SK-N-DZ (cell line): ENCODE data around the genes DNAJC18 and SMIM33.

RAMPAGE:
- cytosol, long total RNA, result no peak
- nucleus, long total RNA, result no peak
Observed at GRCh38 chr5:139378940-139379595, 4.0 kb downstream of the SLC23A1 start.

DNA sequence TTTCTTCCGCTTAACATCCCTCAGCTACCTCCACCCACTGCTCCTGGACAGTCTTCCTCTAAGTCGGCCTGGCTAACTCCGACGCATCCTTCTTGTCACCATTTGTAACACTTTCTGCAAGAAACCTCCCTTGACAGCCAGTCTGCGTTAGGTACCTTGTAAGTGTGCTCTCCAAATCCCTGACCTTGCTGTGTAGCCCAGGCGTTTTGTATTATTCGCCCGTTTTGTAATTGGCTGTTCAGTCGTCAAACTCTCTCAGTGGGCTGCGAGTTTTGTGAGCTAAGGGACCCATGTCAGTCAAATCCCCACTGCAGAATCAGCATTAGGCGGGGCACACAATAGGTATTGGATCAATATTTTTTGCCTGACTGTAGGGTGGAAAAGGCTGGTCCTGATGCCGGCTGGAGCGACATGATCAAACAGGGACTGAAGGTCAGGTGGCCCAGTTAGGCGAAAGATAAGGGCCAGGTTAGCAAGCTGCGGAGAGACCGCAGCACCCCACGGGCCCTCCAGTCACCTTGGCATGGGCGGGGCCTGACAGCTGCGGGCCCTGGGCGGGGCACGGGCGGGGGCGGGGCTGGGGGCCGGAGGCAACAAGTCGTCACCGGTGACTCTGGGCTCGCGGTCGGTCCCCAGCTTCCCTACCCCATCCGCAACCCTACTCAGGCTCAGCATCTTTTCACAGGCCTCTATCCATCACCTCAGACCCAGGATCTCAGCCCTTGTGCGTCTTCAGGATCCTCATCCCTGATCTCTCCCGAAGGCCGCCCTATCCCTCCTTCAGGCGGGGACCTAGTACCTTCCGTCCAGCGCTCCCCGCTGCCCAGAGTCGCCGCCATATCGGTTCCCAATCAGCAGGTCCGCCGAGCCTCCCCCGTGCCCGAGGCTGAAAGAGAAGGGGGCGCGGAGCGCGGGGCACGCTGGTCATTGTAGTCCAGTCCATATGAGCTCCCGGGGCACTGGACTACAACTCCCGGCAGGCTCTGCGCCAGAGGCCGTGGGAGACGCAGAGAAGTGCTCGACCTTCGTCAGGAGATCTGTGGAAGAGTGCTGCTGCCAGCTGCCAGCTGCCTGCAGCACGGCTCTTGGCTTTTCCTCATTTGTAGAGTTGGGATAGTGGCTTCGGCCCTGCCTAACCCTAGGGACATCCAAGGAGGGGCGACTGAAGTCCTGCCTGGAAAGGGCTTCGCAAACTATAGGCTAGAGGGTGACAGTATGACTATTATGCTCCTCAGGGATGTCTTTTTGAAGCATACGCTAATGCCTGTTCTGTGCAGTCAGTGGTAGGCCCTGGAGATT lies at the start of gene DNAJC18:
DNAJC18 (minus strand) TSS at position 919 of the 1,299 bp plus-strand sequence.
RAMPAGE:
- cytosol, long total RNA, result start-site peak on the minus strand centred at position 877 of the sequence, 57 bp wide, 26 and 147 reads in 2 replicates
- nucleus, long total RNA, result start-site peak on the minus strand centred at position 903 of the sequence, 30 bp wide, 75 and 8 reads in 2 replicates

DNA sequence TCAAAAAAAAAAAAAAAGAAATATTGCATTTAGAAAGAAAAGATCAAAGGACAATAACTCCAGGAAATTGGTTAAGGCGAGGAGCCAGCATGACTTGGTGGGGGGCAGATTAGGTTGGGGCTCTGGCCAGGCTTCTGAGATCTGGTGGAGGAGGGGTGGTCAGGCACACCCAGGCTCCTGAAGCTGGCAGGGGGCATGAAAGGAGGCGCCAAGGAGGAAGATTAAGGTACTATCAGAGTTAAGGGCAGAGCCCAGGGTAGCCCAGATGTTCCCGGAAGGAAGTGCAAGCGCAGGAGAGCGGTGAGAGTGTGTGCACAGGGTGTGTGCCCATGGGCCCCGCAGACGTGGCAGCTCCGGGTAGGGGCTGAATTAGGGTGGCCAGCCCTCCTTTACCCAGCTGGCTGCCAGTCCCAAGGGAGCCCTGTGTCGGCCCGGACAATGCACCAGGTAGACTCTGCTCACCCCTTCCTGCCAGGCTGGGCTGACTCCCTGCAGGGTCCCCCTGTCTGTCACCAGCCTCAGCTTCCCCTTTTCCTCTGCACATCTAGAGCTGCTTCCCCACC lies at the start of gene SMIM33:
SMIM33 (plus strand) TSS at position 321 of the 563 bp plus-strand sequence.
RAMPAGE:
- cytosol, long total RNA, result no peak
- nucleus, long total RNA, result no peak

DNA sequence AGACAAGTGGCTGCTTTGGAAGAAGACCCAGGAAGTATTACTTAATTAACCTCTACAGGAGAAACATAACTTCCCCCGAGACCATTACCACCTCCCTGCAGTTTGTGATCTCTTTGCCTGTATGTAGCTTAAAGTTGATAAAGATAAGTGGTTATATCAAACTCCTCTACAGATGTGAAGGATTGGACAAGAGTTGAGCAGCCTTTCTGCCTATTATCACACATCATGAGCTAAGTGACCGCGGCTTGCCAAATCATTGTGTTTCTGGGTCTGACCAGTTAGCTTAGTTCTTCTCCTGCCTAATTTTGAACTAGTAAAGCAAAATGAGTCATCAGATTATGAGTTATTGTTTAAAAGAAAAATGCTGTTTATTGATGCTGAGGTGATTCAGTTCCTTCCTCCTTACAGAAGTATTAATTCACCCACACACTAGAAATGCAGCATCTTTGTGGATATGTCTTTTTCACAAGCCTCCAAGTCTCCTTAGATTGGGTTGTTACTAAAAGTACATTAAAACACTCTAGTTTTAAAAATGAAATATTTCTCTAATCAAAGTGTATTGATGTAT lies 13.5 kb upstream of the STING1 start:
RAMPAGE:
- cytosol, long total RNA, result no peak
- nucleus, long total RNA, result no peak

DNA sequence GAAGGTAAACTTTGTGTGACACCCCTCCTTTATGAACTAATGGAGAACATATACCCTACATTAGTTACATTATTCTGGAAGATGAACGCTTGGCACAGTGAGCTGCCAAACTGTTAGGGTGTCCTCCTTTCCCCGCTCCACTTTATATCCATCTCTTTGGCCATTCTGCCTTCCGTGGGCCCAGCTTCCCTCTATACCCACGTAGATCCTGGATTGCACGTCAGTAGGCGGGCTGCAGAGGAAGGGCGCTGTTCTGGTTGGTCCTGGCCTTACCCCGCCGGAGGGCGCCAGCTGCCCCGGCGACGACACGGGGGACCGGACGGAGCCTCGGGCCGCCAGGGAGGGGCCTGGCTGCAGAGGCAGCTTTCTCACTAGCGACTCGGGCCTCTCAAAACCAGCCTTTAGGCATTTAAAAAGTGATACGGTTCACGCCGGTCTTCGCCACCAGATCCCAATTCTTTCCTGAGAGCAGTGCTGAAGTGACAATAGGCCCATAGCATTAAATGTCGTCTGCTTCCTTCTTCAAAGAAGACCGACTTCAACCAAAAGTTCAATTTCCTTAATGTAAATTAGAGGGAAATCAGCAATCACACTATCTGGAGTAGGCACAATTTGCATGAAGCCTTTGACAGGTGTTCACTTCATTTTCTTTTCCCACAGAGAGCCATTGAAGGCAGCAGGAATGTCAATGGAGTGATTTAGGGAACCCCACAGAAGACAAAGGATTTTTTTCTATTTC lies 17.7 kb upstream of the UBE2D2 start:
RAMPAGE:
- cytosol, long total RNA, result no peak
- nucleus, long total RNA, result no peak

GRCh38 chr5:139602201-139602763 lies 41.1 kb downstream of the UBE2D2 start:
RAMPAGE:
- cytosol, long total RNA, result no peak
- nucleus, long total RNA, result no peak

DNA sequence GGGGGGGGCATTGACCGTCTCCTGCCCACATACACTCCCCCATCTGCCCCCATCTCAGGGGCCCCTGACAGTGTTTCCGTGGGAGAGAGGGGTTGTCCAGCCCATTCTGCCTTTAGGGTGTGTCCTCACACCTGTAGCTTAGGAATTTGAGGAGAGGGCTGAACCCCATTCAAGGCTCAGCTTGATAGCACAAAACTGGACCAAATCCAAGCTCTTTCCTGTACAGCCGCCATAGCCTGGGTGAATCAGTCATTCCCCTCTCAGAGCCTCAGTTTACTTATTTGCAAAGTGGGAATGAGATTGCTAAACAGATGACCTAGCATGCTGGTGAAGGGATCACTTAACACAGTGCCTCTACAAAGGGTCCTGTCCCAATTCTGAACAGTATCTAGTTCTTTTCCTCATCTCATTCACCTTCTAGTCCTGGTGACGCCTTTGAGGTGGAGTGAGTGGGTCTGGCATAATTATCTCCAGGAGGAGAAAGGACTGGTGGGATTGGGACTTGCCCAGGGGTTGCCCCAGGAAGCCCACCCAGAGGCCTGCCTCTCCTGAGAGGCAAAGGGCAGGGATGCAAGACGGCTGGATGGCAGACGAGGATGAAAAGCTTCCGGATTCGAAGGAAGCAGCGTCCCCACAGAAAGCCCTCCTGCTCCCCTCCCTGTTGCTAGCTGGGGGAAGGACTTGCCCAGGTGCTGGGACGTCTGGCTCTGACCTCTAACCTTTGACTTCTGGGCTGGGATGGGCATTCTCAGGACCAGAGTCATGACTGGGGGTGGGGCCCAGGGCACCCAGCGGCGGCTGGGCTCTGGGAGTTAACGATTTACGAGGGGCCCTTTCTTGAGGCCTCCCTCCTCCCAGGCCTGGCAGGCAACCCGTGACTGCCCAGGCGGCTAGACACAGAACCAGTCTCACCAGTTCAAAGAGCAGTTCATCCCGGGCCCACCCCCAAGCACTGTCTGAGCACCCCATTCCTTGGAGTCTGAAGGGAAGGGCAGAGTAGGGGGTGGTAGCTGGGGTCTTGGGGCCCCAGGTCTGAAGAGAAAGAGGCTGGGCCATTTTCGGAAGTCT lies 5.5 kb upstream of the CXXC5 start:
RAMPAGE:
- cytosol, long total RNA, result no peak
- nucleus, long total RNA, result no peak

DNA sequence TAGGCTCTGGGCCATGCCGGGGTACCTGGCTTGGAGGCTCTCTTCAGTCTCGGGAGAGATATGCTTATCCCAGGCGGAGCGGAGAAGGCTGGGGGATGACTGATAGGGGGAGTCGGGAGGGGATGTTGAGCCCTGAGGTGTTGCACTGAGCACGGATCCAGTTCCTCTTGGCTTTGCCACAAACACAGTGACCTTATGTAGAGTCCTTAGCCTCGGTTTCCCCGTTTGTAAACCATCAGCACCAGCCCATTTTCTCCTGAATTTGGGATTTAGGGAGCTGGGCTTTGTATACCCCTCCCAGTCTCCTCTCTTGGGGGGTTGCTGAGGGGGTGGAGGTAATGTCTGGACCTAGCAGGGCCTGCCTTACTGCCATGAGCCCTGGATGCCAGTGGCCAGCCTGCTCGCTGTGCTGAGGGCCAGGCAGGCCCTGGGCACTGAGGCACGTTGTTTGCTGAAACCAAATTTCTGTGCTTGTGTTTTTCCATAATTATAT lies 20.6 kb downstream of the CXXC5 start:
RAMPAGE:
- cytosol, long total RNA, result no peak
- nucleus, long total RNA, result no peak

GRCh38 chr5:139673881-139674344 lies 25.8 kb downstream of the CXXC5 start:
RAMPAGE:
- cytosol, long total RNA, result no peak
- nucleus, long total RNA, result no peak

DNA sequence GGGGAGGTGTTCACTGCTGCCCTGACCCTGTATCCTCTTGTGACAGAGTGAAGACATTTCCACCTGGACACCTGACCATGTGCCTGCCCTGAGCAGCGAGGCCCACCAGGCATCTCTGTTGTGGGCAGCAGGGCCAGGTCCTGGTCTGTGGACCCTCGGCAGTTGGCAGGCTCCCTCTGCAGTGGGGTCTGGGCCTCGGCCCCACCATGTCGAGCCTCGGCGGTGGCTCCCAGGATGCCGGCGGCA lies 32.1 kb downstream of the CXXC5 start:
RAMPAGE:
- cytosol, long total RNA, result no peak
- nucleus, long total RNA, result no peak

DNA sequence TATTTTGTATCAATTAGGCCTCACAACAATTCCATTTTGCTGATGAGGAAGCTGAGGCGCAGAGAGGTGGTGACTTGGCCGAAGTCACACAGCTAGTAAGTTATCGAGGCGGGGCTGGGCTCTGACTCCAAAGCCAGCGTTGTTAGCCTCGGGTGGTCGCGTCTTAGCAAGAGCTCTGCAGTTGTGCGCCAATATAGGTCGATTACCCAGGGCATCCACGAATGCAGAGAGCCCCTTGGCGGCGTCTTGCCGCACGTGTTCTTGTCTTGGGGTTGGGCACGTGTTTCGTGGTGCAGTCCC lies 62.2 kb downstream of the CXXC5 start:
RAMPAGE:
- cytosol, long total RNA, result no peak
- nucleus, long total RNA, result no peak

GRCh38 chr5:139740349-139740765 lies 55.3 kb upstream of the PSD2 start:
RAMPAGE:
- cytosol, long total RNA, result no peak
- nucleus, long total RNA, result no peak

GRCh38 chr5:140013966-140014540 lies 29.0 kb downstream of the NRG2 start:
RAMPAGE:
- cytosol, long total RNA, result no peak
- nucleus, long total RNA, result no peak

DNA sequence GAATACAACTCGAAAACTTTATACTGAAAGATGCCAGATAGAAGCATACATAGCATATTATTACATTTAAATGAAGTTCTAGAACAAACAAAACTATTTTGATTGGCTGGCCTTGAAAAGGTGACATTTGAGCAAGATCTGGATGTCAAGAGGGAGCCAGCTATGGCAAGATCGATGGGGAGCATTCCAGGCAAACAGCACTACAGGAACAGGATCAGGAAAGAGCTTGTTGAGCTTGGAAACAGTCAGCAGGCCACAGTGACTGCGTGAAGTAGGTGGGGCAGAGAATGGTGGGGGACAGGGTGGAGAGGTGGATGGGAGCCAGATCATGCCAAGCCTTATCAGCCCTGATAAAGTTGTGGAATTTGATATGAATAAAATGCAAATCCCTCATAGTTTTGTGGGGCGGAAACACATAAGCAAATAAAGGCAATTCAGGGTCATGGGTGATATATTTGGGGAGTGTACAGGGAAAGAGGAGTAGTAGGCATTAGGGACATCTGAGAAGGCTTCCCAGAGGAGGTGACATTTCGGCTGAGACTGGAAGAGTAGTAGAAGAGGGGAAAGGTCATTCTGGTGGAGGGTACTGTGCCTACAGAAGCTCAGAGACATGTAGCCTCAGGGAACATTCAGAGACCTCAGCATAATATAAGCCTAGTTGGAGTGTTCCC lies 9.9 kb upstream of the CYSTM1 start:
RAMPAGE:
- cytosol, long total RNA, result no peak
- nucleus, long total RNA, result no peak

DNA sequence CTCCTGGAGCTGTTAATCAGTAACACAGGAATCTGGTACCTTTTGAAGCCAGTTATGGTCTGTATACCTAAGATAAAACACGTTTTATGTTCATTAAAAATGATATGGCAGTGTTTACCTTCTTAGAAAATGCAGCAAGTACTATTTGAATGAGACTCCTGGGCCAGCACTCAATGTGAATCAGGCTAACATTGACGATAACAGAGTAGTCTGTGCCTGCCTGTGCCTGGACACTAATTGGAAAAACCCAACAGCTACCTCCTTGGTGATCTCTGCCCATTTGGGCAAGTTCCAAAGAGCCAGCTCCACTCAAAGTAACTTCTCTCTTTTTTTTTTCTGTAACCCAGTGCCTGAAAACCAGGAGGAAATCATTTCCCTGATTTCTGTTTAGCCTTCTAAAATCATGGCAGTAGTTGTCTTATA lies 44.7 kb downstream of the CYSTM1 start:
RAMPAGE:
- cytosol, long total RNA, result no peak
- nucleus, long total RNA, result no peak

RAMPAGE:
- cytosol, long total RNA, result no peak
- nucleus, long total RNA, result no peak
Observed at GRCh38 chr5:140244354-140245900, 58.0 kb downstream of the PFDN1 start.

GRCh38 chr5:140251985-140252951 lies 50.6 kb downstream of the PFDN1 start:
RAMPAGE:
- cytosol, long total RNA, result no peak
- nucleus, long total RNA, result no peak

DNA sequence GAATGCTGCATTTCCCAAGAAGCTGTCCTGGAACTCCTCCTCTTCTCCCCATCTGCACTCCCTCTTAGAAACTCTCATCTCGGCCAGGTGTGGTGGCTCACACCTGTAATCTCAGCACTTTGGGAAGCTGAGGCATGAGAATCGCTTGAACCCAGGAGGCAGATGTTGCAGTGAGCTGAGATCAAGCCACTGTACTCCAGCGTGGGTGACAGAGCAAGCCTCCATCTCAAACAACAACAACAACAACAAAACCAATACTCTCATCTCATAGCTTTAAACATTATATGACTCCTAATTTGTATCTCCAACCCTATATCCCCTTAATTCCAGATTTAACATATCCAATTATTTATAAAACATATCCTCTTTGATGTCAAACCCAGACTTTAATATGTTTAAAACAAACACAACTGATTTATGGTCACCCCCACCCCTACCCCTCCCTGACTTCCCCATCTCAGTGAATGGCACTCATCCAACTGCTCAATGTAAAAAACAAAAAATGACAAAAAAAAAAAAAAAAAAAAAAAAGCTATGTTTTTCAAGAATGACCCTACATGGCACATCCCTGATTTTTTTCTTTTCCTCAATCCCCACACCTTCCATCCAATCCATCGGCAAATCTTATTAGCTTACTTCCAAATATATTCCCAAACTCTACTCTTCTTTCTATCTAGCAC lies 46.6 kb downstream of the PFDN1 start:
RAMPAGE:
- cytosol, long total RNA, result no peak
- nucleus, long total RNA, result no peak

RAMPAGE:
- cytosol, long total RNA, result no peak
- nucleus, long total RNA, result no peak
Observed at GRCh38 chr5:140267537-140267894, 35.4 kb downstream of the PFDN1 start.

DNA sequence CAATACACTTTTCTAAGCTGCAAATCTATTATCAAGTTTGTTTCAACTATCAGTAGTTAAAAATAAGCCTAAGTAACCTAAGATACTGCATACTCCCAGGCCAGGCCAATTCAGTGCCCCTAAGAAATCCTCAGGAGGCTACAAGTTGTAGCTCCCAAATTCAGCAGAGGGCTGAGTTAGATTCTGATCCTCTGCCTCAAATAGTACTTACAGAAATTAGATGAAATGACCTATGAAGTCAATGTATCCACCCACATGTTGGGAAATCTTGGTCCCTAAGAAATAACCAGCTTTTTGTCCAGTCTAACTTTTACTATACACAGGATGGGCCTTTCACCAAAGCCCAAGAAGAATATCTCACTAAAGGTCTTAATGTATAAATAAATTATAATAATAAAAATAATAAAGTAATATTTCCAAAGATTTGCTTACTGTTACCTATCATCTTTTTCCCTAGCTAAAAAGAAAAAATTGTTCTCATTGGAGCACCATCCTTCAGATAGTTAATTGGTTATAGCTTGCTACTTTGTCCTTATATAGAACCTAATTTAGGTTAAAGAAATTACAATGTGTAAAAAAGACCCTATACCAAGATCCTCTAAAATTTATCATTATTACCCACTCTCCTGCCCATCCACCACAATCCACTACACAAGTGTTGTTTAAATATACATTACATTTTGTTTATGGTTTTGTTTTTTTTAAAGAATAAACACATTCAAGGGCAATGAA lies 22.3 kb downstream of the PFDN1 start:
RAMPAGE:
- cytosol, long total RNA, result no peak
- nucleus, long total RNA, result no peak